Renal cortical epithelial cell (primary cell): ENCODE data around the gene MGAT4B.

DNA sequence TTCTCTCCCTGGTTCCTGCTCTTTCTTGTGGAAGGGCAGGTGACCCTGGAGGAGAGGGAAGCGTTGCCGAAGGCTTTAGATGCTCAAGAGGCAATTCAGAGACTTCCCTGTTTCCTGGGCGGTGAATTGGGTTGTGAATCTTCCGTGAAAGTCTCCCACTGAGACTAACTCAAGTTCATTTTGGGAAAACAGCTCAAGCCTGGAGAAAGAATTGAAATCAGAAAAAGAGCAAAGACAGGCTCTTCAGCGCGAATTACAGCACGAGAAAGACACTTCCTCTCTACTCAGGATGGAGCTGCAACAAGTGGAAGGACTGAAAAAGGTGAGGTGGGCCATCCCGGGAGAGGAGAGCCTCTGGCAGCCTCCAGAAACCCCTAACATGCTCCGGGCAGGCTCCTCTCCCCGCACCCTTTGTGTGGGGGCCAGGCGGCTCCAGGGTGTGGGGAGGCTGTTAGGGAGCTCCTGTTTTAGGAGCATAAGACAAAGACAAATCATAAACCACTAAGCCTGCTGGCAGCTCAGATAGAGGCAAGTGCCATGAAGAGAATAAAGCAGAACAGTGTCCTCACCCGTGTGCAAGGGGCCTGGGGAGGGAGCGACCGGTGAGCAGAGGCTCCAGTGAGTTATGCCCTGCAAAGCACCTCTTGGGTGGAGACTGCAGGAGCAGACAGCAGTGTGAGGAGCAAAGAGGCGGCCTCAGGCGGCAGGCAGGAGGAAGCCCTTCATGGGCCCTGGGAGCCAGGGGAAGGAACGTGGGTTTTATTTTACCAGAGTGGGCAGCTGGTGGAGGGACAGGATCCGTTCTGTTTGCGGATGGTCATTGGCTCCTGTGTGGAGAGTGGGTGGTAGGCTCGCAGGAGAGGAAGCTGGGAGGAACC lies 24.7 kb downstream of the HNRNPH1 start:
- RRBS, result 100% methylated on average over 1 of the region's 20 CpGs

GRCh38 chr5:179599378-179600369 lies 23.8 kb downstream of the HNRNPH1 start:
- RRBS, result no CpG with 5 or more reads among the region's 28 CpGs

DNA sequence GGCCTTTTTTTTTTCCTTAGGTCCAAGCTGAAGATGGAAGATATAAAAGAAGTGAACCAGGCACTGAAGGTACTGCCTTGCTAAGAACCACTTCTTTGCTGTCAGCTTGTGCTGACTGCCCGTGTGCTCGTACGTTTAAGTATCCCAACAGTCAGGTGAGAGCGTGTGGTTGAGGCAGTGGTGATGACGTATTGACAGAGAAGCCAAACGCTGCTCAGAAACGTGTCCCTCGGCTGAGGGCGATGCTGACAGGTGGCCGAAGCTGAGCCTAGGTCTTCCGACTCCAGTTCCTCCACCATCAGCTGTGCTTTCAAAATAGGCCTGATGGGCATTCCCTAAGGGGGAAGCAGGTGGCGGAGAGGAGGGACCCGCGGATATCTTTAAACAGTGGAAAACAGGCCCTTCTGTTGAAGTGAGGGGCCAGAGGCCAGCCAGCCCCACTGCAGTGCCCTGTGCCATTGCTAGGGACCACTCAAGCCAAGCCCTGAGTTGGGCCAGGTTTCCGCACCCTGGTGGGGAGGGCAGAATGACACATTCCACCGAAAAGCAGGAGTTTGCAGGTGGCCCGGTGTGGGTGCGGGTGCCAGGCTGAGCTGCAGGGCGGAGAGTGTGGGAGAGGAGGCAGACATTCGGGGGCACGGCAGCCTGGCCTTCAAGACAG lies 17.5 kb downstream of the HNRNPH1 start:
- RRBS, result no CpG with 5 or more reads among the region's 21 CpGs

DNA sequence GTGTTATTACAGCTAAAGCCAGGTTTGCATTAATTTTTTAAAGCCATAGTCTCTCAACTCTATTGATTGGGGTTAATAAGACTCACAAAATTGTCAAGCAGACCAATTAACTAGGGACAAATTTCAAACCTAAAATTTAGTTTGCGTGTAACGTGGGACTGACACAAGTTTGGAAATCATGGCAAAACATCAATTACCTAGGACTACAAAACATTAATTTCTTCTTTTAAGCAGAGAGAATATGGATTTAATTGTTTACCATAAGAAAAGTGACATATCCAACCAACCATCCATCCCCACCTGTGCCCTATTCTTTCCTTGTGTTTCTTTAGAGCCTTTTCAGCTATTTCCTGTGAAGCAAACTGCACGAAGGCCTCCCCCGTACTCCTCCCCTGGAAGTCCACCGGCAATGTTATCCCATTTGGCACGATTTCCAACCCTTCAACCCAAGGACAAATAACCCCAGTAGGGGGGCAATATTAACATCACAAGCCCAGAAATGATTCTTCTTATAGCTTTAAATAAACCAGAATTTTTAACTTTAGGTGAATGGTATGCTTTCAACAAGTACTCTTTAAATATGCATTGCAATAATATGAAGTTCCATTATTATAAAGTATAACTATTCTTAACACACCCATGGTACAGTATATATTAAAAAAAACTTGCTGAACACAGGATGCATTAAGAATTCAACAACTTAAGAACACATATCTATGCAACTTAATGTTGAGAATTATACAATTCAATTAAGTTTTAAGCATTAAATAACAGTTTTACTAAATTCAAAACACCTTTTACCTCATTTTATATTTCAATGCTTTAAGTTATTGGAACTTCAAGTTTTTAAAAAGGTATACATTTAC lies 4.3 kb downstream of the HNRNPH1 start:
- RRBS, result no CpG with 5 or more reads among the region's 6 CpGs

DNA sequence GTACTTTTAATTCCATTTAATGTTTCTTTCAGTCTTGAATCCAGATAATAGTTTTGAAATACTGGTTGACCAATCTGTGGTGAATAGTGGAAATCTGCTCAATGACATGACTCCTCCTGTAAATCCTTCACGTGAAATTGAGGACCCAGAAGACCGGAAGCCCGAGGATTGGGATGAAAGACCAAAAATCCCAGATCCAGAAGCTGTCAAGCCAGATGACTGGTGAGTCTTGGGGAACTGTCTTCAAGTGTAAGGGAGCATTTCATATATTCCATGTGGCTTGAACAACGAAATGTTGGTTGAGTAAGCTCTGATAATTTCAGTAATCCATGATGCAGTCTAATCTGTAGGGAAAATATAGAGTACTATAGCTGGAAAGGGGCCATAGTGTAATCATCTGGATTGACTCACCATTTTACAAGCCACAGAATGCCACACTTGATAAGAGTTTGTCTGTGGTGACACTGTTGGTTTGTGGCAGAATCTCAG lies 16.5 kb upstream of the MAML1 start:
- RRBS, result no CpG with 5 or more reads among the region's 4 CpGs

GRCh38 chr5:179761694-179763007 lies 29.5 kb downstream of the MAML1 start:
- RRBS, result no CpG with 5 or more reads among the region's 13 CpGs

- RRBS, result no CpG with 5 or more reads among the region's 6 CpGs
These were observed 2.1 kb downstream of the MGAT4B start for GRCh38 chr5:179804604-179804993.

GRCh38 chr5:179806149-179807246 lies at the start of gene MGAT4B:
Gene MGAT4B (minus strand): TSS chr5:179806866.
- RRBS, result 1% methylated on average over 59 of the region's 141 CpGs

DNA sequence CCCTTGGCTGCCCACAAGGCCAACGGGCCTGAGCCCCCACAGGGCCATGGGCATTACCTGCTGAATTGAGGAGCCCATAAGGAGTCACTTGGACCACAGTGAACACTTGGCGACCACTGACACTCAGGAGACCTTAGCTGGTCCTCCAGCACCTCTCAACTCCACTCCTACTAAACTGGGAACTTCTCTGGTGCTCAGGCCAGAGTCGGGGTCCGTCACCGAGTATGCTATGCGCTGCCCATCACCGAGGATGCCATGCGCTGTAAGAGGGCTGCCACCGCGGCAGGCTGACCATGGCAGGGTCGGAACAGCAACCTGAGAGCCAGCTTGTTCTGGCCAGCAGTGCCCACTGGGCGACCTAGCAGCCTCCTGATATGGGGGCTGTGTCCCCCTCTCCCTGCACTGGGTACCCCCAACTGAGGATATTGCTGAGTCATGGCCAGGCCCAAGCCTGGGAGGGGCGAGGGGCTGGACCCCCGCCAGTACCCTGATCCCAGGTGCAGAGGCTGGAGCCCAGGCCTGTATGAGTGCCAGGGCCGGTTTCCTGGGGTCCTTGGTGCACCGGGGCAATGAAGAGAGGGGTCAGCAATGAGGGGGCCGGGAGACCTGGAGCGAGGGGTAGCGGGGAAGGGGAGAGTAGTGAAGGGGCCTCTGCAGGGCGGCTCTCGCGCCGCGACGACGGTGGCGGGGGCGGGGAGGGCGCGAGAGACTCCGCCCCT lies 420 bp upstream of the SQSTM1 start:
- RRBS, result no CpG with 5 or more reads among the region's 31 CpGs

DNA sequence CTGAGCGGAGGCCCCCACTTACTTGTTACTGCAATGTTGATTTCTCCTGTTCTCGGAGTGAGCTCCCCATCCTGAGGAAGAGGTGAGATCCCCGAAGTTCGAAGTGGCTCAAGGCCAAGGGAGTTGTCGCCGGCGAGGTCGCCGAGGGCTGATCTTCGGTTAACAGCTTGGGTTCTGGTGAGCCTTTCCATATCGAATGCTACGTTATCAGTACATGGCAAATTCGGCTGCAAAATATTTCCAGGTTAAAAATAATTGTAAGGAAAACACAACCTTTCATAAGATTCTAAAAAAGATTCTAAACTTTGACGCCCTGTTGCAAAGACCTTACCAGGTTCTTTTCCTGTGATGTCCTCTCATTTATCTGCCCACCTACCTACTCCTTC lies 59.1 kb upstream of the TBC1D9B start:
- RRBS, result no CpG with 5 or more reads among the region's 14 CpGs

- RRBS, result no CpG with 5 or more reads among the region's 8 CpGs
These were observed 65.5 kb upstream of the TBC1D9B start for GRCh38 chr5:179973166-179973608.

GRCh38 chr5:179974182-179974715 lies 66.6 kb upstream of the TBC1D9B start:
- RRBS, result no CpG with 5 or more reads among the region's 24 CpGs

DNA sequence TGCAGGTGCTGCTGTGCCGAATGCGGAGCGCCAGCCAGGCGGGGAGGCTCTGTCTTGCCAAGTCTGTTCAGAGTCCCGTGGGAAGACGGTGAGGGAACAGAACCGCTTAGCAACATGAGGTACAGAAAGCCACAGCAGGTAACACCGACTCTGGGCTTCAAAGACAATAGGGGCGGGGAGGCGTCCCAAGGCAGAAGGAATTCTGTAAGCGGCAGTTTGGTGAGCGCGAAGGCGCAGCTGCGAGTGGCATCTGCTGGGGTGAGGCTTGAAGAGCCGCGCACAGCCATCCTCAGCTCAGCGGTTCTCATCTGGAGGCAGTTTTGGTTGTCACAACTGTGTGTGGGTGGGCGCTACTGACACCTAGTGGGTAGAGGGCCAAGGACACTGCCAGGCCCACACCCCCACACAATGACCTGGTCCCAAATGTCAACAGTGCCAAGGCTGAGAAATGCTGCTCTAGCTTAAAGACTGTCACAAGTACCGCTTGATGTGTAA lies 67.4 kb upstream of the TBC1D9B start:
- RRBS, result no CpG with 5 or more reads among the region's 20 CpGs

GRCh38 chr5:180030072-180030271 lies 41.6 kb downstream of the RNF130 start:
- RRBS, result no CpG with 5 or more reads among the region's 4 CpGs

DNA sequence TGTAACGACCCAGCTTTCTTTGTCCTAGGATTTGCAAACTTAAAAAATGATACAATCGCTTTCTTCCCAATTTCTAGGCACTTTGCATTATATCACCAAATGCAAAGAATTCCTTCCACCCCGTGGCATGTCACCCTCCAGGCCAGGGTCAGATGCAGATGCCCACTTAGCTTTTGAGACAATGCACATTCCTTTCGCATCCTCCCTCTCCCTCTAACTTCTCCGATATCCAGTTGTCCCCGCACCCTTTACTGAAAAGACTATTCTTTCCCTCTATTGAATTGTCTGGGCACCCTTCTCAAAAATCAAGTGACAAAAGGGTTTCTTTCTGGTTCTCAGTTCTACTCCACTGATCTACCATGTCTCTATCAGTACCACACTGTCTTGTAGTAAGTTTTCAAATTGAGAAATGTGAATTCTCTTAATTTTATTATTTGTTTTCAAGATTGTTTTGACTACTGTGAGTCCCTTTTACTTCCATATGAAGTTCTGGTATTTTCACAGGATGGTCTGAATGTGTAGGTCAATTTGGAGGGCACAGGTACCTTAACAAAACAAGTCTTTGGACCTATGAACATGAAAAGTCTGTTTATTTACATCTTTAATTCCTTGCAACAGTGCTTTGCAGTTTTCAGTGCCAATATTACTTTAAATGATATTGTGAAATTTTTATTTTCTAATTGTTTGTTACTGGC lies 17.2 kb downstream of the RNF130 start:
- RRBS, result no CpG with 5 or more reads among the region's 6 CpGs

DNA sequence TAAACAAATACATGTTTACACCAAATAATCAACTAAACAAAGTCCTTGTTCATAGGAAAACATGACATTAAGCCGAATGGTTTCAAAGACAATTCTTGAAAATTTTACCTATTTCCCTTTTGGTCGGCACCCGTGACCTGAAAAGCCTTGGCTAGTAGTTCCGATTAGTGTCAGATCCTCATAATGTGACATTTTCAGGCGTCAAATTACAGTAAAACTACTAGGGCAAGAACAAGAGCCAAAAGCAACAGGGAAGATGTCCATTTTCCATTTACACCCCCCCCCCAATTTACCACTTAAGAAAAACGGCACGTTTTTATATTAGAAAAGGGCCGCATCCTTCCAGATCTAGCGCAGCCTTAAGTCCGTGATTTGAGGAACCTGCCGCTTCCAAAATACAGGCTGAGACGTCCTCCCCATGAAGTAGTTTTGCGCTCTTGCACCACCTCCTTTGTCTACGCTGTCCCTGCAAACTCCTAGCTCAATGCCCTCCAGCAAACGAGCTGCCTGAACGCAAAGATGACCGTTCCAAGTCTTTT lies 784 bp downstream of the RNF130 start:
- RRBS, result no CpG with 5 or more reads among the region's 17 CpGs

DNA sequence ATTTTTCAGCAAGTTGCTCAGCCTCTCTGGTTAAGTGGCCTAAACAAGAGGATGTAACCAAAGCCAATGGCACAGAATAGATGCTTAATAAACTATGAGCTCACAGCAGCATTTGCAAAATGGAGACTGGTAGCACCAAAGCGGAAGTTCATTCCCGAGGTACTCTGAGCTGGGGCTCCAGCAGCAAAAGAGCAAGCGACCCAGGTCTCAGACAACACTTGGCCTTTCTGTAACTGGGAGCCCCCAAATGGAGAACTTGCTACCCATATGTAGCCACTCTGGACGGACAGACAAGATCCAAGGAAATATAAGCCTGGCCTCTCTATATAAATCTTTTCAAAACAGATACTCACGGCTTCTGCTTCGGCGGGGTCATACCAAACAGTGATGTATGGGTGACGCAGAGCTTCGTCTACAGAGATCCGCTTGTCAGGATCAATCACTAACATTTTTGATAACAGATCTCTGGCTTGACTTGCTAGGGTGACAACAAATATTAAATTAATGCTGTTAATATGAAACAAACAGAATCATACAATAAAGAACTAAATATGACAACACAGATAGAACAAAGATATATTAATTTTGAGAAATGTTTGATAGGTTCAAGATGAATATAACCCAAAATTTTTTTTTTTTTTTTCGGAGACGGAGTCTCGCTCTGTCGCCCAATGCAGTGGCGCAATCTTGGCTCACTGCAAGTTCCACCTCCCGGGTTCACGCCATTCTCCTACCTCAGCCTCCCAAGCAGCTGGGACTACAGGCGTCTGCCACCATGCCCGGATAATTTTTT lies 31.9 kb upstream of the RASGEF1C start:
- RRBS, result no CpG with 5 or more reads among the region's 19 CpGs

- RRBS, result 3% methylated on average over 20 of the region's 51 CpGs
These were observed 1.1 kb downstream of the SCGB3A1 start for GRCh38 chr5:180590064-180590783.

DNA sequence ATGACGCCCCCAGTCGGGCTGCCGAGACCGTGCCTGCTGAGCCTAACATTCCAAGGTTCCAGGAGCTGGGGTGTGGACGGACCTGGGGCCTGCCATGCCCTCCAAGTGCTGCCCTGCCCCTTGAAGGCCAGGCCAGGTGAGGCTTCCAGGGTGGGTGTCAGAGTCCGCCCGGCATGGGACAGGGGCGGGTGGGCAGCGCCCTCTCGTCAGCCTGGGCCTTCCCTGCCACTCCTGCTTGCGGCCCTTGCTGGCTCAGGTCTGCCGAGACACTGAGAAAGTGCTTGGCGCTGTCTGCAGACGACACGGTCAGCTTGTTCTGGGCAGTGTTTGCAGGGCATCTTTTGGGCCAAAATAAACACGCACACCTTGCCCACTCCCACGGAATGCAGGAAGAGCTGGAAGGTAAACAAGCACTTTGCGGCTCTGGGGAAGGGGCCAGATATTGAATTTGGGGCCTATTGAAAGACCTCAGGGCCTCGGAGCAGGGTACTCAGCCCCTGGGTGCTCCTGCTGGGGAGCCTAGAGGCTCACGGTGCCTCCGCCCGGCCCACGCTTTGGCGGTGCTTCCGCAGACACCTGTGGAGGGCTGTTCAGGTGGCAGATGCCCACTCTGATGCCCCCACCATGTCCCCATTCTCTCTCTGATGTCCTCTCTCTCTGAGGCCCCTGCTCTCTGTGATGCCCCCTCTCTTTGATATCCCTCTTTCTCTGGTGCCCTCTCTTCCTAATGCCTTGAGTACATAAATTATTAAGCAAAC lies 4.3 kb upstream of the SCGB3A1 start:
- RRBS, result no CpG with 5 or more reads among the region's 25 CpGs

DNA sequence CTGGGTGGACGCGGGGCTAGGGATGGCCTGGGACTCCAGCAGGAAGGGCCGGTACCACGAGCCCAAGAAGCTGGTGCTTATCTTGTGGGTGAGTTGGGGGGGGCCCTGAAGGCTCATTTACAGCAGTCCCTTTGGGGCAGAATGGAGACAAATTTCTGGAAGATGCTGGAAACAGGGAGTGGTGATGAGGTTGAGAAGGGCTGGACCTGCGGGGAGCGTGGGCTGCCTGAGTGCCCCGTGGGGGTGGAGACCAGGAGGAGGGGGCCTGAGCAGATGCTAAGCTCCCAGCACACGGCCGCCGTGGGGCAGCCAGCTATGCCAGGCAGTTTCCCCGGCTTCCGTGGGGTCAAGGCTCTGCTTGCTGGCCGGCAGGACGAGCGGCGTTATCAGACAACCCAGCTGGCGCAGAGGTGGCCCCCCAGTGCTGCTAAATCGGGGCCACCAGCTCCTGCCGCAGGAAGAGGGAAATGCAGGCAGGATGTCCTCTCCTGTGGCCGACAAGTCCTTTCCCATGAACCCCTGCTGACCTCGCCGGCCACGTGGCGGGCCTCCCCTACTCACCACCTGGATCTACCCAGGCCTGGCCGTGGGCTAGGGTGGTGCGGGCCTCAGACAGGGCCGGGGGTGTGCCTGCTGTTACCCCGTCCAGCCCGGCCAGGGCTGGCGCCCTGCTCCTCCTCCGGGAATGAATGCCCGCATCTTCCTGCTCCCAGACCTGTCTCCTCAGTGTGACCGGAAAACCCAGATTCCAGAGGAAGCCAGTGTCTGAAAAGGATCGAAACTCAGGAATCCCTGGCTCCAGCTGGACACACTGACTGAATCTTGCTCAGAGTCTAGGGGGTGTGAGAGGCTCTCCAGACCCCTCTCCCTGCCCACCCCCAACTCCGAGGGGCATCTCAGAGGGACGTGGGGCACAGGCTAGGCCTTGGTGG lies 4.1 kb downstream of the FLT4 start:
- RRBS, result 44% methylated on average over 9 of the region's 36 CpGs